GM19239 (cell line): ENCODE measurements around a stretch of chr2.

DNA sequence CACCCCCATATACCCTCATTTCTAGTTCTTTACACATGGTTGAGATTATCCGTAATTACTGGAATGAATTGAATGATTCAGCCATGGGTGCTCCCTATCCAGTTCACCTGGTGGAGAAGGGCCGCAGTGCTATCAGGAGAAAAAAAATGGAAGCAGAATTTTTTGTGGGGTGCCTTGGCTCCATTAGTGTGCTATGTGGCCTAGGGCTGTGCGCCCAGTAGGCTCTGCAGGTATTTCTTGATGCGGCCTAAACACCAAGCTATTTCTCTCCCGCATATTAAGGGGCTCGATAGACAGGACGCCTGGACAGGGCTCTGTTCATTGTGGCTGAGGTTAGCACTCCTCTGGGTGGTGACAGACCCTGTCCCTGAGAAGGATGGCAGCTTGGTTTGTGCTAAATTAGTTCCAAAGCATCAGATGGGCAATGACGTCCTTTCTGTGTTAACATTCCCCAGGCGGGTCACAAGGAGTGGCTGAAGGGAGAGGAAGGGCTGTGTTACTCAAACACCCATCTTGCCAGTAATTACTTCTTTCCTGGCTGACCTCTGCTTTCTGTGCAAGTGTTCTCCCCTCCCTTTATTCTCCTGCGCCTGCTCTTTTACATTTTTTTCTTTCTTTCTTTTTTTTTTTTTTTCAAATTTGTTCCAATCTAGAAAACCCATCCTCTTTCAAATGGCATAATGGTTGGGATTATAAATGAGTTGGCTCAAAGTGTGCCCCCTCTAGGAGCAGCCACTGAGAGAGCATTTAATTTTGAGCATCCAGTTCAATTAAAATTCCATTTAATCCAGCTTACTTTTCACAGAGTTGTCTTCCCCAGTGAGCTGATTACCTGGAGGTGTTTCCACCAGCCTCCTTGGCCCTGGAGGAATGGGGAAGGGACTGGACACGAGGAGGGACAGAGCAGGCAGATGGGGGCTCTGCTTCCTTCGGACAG, 12.1 kb upstream of the ATP6V1E2 start:
- RRBS: no CpG with 5 or more reads among the region's 12 CpGs

DNA sequence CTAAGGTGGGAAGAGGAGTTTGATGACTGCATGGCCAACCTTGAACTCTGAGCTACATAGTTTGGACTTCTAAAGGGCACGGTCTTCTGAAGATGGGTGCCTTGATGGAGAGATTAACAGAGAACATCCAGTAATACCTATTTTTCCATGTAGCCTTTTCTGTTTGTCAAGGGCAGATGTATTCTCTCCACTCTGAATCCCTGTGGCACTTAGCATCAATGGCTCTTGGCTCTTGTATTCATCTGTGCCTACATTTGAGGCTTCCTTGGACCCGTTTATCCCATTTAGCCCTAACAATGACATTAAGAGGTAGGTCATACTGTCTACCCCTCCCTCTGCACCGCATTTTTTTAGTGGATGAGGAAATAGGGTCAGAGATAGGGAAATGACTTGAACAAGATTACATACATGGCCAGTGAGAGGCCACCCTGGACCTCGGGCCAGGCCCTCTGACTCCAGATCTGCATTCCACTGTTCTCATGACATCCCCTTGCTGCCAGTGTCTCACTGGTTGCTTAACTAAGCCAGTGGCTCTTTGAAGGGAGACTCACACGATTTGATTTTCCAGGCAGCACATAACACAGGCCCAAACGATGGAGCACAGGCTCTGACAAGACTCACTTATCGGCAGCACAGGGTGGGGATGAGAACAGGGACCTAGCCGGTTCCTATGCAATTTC, 19.2 kb upstream of the ATP6V1E2 start:
- RRBS: no CpG with 5 or more reads among the region's 8 CpGs

GRCh38 chr2:46565396-46566541, 23.4 kb upstream of the ATP6V1E2 start:
- RRBS: no CpG with 5 or more reads among the region's 7 CpGs

DNA sequence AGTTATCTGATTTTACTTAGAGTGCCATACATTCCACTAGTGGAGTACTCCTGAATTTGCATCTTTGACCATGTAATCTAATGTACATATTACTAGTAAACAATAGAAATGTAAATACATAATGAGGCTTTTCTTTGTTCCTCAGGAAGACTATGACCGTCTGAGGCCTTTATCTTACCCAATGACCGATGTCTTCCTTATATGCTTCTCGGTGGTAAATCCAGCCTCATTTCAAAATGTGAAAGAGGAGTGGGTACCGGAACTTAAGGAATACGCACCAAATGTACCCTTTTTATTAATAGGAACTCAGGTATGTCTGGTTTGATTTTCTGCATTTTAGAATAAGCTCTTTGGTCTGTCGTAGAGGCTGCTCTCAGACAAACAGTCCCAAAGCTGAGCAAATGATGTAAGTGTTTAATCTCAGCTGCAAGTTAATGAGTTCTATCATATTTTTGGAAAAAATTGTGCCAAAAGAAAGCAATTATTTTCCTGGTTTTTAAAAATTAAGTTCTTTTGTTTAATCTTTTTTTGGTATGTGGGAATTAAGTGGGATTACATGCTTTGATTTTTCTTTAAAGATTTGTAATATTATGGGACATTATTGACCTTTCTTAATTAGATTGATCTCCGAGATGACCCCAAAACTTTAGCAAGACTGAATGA, 33.7 kb upstream of the ATP6V1E2 start:
- RRBS: no CpG with 5 or more reads among the region's 7 CpGs

DNA sequence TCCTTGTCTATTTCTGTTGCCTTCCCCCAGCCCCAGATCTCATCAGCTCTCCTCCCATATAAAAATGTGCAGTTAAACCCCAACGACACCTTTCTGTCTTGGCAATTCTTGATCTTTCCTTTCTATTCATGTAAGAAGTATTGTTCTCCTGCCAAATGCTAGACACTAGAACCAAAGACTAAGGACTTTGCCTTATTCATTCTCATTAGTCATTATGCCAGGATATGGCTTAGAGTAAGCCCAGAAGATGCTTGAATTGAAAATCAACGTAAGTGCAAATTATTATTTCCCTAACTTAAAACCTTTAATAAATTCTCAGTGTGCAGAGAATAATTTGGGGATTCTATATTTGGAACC, 474 bp downstream of the CRIPT start:
- RRBS: no CpG with 5 or more reads among the region's 2 CpGs

DNA sequence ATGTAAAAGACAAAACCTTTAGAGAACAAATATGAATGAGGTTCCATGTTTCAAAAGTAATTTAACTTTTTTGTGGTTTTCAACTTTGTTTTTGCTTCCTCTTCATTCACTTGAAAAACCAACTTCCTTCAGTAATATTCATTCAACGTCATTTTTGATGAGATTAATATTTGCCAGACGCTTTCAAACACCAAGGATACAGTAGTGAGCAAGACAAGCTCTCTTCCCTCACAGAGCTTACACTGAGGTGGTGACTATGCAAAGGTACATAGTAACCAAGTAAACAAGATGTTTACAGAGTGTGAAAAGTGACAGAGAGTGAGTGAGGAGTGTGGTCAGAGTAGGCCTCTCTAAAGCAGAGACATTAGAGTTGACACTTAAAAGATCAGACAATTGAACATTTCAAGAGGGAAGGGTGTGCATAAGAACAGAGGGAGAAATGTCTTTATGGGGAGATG, 17.9 kb downstream of the CRIPT start:
- RRBS: no CpG with 5 or more reads among the region's 2 CpGs

DNA sequence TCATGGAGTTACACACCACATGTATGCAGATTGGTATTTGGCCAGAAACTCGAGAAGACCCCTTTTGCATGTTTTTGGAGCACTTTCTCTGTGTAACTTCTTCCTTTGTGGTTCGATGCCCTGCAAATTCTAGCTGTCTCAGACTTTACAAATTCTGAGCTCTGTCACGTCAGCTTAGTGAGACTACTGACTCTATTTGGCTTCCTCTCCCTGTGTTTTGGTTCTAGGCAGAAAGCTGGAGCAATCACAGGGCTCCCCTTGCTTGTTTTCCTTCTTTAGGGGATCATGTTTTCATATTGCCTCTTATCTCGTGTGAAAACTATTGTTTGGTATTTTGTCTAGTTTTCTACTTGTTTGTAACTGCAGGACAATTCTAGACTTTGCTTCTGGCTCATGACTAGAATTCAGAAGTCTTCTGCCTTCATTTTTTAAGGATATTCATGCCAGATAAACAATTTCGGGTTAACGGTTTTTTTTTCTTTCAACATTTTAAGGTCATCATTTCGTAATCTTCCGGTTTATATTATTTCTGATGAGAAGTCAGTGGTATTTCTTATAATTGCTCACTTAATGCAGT, 18.1 kb downstream of the SOCS5 start:
- RRBS: no CpG with 5 or more reads among the region's 8 CpGs

- RRBS: no CpG with 5 or more reads among the region's 9 CpGs
Observed at GRCh38 chr2:46760263-46761148, 61.4 kb downstream of the SOCS5 start.

DNA sequence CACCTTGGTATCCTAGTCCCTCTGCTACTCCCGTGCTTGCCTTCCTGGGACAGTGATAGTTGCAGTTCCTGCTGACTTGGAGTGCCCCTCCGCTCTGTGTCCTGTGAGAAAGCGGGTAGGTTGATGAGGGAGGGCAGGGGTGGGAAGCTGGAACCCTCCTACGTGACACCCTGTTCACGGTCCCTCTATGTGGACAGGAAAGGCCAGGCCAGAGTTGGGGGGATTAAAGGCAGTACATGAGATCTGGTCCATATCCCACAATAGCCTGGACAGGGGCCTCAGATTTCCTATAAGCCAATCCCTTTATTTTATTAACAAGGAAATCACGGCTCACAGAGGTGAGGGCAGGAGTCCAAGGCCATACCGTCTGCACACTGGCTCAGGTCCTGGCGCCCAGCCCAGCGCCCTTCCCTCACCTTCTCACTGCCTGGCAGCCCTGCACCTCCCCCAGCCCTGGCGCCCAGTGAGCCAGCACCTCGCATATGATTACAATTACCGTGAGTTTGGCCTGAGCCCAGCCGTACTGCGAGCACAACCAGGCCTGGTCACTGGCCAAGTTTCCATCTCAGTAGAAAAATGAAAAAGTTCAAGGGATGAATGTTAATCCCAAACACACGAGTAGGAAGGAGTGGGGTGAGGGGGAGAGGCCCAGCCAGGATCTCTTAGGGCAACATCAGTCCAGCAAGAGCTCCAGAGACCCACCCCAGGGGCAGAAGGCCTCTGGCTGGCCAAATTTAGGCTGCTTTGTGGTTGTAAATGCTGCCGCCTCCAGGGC, 68.5 kb downstream of the MCFD2 start:
- RRBS: no CpG with 5 or more reads among the region's 16 CpGs

DNA sequence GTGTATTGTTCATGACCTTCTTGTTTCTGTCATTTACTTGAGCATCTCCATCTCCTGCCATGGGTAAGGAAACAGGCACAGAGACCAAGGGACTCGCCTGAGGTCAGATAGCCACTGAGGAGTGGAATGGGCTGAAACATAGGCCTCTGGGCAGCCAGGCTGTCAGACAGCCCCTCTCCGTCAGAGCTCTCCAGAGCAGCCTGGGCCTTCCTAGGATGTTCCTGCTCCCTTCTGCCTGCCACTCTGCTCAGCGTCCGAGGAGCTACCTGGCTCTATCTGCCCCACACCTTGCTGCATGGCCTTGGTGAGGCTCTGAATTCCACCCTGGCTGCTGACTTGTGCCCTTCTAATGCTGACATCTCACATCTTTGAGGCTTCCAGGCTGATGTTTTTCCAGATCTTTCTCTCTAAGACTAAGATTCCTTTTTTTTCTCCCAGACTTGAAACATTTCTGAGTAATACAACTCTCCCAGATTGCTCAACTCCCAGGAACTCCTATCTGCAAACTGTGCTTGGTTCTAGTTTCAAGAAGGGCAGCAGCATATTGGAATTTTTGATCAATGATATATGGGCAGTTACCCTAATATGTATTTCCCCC, 67.7 kb downstream of the MCFD2 start:
- RRBS: no CpG with 5 or more reads among the region's 4 CpGs

- RRBS: no CpG with 5 or more reads among the region's 4 CpGs
Observed at GRCh38 chr2:46848994-46849441, 66.6 kb downstream of the MCFD2 start.

GRCh38 chr2:46866792-46867287, 48.8 kb downstream of the MCFD2 start:
- RRBS: no CpG with 5 or more reads among the region's 11 CpGs

DNA sequence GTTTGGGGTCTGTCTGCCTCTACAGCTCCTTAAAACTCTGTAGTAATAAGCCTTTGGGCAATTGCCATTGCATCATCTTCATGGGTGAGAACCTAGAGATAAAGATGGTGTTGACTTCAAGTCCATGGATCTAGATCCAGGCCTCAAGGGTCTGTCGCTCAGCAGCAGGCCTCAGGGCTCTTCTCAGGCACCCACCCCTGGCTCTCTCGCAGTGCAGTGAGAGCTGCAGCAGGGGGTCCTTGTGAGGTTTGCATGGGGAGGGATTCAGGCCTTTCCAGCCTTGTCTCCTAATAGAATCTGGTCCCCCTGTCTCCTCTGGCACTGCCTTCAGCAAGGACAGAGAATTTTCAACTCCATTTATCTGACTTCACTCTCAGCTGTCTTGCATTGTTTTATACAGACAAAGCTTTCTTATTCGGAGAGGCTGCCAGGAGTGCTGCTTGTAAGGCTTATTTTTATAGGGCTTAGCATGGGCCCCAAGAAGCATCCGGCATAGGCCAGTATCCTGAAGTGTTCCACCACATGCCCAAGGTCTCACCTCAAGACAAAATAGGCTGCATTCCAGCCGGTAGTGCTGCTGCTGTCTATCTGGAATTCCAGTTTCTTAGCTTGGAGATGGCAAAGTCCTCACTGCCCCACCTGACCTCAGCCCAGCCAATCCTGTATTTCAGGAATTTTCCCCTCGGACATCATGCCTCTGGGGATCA, 22.0 kb downstream of the TTC7A start:
- RRBS: 97% methylated on average over 2 of the region's 6 CpGs

DNA sequence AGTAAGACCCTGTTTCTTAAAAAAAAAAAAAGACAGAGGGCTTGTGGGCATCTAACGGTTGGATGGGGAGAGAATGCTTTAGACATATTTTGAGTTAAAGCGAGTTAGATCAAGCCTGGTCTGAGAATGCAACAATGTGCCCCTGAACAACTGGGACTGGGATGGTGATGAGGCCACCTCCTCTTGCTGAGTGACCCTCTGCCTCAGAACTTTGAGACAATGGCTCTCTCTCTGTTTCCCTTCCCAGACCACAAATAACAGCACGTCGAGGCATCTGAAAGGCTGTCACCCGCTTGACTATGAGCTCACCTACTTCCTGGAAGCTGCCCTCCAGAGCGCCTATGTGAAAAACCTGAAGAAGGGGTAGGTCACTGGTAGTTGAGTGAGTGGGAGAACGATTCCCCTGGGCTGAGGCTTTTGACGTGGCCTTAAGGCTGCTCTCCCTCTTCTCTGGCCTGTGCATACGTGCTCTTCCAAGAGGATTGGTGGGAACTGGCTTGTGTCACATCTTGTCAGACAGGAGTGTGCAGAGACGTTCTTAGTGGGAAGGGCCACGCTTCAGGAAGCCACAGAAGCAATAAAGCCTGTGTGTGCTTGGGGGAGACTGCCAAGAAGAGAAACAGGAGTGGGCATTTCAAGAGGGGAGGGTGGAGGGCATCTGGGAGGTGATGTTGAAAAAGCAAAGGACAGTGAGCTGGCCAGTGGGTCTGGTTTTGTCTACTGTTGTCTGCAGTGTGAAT, 37.7 kb downstream of the TTC7A start:
- RRBS: no CpG with 5 or more reads among the region's 11 CpGs

GRCh38 chr2:47016241-47016870, 75.3 kb downstream of the TTC7A start:
- RRBS: no CpG with 5 or more reads among the region's 6 CpGs

- RRBS: no CpG with 5 or more reads among the region's 10 CpGs
Observed at GRCh38 chr2:47058111-47058982, 96.8 kb downstream of the STPG4 start.

- RRBS: no CpG with 5 or more reads among the region's 3 CpGs
Observed at GRCh38 chr2:47077318-47077595, 77.9 kb downstream of the STPG4 start.

DNA sequence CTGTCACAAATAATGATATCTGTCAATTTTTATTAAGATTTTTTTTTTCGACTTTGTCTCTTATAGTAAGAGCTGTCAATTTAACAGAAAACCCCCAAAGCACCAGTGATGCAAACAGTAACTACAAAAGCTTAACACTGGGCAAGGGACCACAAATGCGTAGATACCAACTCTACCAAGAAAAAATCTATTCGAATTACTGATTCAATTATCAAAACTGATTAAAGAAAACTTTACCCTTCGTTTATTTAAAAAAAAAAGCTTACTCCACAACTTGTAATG, 1.9 kb downstream of the CALM2 start:
- RRBS: no CpG with 5 or more reads among the region's 4 CpGs

DNA sequence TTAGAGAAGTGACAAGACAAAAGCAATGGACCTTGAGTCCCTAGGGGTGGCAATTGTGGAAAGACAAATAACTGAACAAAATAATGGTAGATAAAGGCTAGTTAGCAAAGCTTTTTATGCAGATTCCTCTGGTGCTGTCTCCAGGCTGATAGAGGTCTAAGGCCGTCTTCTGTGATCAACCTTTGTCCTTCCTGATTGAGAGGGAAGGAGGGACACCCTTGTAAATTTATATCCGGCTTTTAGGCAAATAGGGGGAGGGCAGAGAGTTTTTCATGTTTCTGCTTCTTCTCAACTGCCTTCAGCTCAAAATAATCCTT, 94.9 kb upstream of the CALM2 start:
- RRBS: no CpG with 5 or more reads among the region's 2 CpGs

DNA sequence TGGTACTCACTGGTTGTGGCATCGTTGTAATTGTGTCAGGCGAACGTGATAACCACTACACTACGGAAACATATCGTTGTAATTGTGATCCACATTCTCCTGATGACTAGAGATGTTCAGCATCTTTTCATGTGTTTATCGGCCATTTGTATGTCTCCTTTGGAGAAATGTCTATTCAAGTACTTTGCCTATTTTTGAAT, 88.5 kb upstream of the EPCAM start:
- RRBS: no CpG with 5 or more reads among the region's 6 CpGs